NB4 (cell line): ENCODE results near the gene GLIPR1L2.

GRCh38 chr12:70244343-70244644, 1.1 kb downstream of the CNOT2 start:
- RRBS, result no CpG with 5 or more reads among the region's 4 CpGs

DNA sequence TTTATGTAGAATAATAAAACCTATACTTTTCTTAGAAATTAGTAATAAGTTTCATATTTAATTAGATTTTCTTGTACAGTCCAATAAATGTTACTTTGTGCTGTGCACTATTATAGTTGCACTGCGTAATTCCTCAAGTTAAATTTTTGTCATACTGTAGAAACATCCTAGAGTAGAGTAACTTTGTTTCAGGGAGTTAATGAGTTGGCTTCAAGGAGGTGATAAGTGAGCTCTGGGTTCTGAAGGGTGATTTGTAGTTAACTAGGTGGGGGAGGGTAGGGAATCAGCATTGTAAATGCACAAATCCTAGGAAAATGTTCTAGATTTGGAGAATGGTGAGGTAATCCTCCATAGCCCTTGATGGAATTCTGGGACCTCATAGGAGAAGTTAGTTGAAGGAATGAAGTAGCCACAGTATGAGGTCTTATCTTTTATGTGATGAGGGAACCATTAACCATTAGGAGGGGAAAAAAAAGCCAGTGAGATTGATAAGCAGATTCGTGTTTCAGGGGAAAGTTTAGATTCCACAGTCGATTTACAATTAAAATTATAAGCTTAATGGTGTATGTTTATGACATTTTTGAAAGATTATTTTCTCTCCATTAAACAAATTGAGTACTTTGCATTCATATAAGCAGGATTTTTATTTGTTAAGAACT, 8.0 kb downstream of the CNOT2 start:
- RRBS, result no CpG with 5 or more reads among the region's 3 CpGs

- RRBS, result no CpG with 5 or more reads among the region's 2 CpGs
Measured at GRCh38 chr12:70255932-70256900, 13.0 kb downstream of the CNOT2 start.

- RRBS, result no CpG with 5 or more reads among the region's 7 CpGs
Measured at GRCh38 chr12:70305233-70305763, 60.8 kb upstream of the KCNMB4 start.

DNA sequence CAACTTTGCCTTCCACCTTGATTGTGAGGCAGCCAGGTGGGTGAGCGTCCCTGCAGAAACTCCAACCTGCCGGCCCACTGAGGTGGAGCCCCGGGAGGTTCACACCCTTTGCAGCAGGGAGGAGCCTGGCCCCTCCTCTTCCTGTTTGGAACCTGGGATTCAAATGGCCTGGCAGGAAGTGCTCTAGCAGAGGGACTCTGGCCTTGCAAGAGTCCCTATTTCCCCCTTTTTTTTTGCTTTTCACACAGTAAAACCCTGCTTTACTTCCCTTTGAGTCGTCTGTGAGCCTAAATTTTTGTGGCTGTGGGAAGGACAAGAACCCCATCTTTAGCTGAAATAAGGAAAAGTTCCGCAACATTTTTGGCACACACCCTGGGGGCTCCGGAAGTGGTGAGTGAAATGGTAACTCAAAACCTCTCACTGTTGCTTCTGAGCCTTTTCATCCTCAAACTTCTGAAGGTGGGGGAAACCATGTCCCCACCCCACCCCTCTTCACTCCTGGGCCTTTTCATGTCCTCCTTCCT, 101.9 kb downstream of the KCNMB4 start:
- RRBS, result no CpG with 5 or more reads among the region's 6 CpGs

GRCh38 chr12:71156983-71157426, 794 bp downstream of the TSPAN8 start:
- RRBS, result no CpG with 5 or more reads among the region's 5 CpGs

DNA sequence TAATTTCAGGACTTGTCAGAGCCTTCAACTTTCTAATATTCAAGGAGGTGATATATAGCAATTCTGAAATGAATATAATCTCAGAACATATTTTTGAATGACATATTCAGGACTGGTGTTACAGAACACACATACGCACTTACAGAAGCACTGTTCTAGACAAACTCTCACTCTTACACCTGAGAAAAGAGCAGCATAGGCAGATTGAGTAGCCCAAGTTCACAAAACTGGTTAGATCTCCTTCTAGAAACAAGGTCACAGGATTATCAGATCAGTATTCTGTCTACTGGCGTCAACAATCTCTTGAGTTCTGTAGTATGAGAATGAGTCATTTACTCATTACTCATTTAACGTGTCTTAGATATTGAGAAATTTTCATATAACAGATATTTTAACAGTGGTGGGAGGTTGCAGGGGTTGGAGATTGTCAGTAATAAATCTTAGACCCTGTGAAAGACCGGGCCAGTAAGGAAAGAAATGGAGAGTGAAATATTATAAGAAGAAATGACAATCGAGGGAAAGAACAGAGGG, 2.8 kb upstream of the TSPAN8 start:
- RRBS, result no CpG with 5 or more reads among the region's 5 CpGs

DNA sequence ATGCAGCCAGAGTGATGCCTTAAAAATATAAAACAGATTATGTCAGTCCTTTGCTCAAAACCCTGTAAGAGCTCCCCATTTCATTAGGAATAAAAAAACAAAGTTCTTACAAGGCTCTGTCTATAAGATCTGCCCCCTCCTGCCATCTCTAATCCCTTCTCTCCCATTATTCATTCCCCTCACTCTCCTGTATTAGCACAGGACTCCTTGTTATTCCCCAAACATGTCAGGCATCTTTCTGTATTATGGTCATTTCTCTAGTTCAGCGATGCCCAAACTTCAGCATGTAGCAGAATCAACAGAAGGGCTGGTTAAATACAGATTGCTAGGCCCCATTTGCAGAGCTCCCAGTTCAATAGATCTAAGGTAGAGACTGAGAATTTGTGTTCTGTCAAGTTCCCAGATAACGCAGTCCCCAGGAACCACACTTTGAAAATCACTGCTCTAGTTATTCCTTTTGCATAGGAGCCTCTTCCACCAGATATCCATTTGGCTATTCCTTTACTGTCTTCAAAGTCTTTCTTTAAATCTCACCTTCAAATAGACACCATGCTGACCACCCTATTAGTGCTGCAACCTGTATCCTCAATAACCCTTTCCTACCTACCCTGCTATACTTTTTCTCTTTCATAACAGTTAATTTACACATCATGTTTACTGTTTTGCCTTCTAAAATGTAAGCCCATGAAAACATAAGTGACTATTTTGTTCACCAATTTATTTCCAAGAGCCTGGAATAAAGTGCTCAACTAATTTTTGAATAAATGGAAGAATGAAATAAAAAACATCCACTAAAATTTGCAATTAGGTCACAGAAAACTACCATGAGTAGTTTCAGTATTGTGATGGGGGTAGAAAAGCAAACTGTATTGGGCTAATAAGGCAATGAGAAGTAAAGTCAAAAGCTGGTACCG, 12.6 kb downstream of the ZFC3H1 start:
- RRBS, result no CpG with 5 or more reads among the region's 3 CpGs

DNA sequence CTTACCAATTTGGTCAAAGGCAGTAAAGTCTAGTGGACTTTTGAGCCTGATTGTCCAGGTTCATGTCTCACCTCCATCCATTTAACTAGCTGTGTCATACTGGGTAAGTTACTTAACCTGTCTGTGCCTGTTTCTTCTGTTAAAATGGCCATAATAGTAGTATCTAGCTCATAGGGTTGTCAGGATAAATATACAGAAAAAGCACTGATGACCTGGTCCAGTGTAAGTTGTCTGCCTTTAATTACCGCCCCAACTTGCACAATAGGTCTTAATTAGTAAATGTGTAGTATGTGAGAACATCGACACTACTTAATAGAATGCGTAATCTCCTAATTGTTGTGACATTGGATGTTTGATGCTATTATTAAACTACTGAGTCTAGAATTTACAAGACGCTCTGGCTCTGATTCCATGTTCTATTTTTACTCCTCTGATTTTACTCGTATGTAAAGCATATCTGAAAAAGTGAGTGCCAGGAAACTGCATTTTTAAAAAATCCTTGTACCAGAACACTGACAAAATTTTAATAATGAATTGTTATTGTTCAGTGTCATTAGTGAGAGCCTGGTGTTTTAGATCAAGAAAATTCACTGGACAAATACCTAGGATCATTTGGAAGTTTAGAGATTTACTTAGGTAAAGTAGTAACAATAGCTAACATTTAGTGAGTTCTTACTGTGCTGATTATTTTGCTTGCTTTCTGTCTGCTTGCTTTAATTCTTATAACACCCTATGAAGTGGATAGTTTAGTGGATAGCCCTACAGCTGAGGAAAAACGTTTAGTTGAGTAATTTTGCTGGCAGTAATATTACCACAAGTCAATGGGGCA, 1.7 kb downstream of the RAB21 start:
- RRBS, result no CpG with 5 or more reads among the region's 6 CpGs

DNA sequence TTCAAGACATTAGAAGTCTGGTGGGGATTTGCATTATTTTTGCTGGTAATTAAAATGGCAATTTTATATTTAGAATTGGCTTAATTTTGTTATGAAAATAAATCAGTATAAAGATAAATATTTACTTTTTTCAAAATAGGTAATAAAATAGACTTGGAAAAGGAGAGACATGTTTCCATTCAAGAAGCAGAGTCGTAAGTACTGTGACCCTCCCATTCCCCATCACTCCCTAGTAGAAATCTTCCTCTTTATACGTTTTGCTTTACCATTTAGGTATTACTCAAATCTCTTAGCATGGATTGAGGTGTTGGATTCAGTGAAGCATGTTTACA, 27.2 kb downstream of the RAB21 start:
- RRBS, result no CpG with 5 or more reads among the region's 2 CpGs

DNA sequence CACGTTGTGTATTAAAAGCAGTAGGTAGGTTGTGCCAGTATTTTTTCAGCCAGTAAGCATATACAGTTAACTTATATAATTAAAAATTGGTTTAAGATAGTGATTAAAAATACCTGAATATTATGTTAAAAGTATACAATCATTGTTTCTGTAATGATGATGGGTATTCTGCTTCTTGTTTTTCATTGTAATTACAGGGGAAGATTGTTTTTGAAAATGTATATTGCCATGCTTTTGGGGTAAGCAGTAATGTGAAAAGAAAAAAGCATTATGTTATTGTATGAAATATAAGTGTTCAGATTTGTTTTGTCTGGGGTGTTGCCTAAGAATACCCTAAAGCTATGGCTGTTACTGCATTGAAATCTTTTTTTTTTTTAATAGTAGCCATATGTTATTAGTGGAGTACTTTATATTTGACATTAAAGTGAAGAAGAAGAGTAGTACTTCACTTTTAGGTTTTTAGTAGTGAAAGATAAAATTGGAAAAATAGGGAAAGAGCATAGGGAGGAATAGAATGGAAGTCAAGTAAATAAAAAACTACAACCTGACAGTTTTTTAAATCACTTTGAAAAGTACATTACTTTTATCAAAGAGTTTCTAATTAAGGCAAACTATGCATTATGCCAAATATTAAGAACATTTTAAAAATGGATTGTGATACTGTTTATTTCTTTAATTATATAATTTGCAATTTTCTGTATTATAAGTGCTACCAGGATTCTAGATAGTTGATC, 34.1 kb downstream of the RAB21 start:
- RRBS, result no CpG with 5 or more reads among the region's 1 CpG

DNA sequence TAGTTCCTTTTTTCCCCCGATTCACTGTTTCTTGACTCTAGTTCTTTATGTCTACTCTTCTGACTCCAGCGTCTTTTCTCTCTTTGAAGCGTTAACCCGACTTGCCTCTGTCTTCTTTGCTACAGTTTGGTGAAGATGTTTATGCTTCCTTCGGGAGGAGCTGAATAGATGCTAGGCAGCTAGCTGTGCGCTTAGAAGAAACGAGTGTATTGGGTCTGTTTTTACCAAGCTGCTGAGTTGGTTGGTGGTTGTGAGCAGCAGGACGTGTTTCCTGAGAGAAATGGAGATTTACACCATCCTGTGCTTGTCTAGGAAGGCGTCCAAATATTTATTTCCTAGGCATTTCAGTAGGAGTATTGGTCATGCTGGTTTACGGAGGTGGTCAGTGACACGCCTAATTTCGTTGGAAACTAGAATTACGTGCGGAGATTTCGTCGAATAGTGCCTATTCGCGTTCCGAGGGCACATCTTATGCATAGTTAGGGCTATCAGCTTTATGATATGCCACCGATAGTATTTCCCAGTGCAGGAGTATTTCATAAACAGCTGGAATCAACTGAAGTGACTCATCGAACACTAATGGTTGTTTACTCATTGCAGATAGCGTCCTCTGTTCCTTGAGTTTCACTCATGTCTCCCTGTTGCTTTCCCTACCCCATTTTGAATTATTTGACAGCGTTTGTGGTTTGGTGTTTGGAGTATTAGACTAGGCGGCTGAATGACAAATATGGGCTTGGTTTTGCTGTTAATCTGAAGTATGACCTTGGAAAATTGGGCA, 731 bp downstream of the TBC1D15 start:
- RRBS, result no CpG with 5 or more reads among the region's 24 CpGs

GRCh38 chr12:71947351-71948194, 8.9 kb downstream of the TPH2 start:
- RRBS, result no CpG with 5 or more reads among the region's 10 CpGs

- RRBS, result no CpG with 5 or more reads among the region's 9 CpGs
Measured at GRCh38 chr12:72432055-72432735, 160.0 kb downstream of the TRHDE start.

GRCh38 chr12:75390645-75391707, at the start of gene GLIPR1L2:
Gene GLIPR1L2, plus strand, starts transcription at chr12:75391089.
- RRBS, result under 1% methylated on average over 10 of the region's 42 CpGs

DNA sequence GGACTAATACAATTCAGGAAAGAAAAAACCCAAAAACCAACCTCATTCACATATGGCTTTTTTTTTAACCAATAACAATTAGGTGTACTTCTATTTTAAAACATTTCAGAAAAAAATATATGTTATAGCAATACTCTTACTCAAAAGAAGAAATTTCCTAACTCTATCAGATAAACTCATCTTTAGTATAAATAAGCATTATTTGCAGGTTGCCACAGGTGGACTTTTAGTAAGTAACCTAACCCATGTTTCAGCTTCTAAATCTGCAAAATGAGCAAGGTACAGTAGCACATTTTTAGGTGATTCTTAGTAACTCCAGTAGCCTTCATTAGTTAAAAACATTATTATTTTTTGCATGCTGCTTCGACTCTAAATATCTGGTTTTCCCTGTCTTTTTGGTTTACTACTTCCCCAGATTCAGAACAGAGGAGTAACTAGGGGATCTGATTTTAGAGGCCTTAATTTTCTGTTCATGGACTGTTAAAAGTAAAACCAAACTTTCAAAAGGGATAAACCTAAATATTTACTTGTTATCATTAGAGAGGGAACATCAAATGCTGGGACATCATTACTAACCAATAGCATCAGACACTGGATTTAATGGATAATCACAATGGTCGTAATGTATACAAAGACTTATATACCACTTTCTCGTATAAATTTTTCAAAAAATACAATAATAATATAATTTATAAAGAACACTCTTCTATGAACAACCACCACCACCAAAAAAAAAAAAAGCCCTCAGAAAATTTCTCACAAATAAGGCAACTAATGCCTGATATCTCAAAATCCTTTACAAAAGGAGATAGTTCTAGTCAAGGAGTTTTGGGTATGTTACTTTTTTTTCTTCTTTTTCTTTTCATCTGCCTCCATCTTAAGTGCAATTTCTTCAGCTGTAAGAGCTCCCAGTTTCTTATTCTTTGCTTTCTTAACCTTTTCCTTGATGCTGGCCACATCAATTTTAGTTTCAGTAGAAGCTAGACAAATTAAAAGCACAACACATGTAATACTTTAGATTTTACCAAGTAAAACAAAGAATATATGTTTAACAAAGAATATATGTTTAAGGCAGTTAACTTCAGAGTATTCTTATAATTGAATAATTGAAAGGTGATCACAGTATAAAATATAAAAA, 12.1 kb downstream of the KRR1 start:
- RRBS, result no CpG with 5 or more reads among the region's 3 CpGs

- RRBS, result no CpG with 5 or more reads among the region's 4 CpGs
Measured at GRCh38 chr12:75566637-75566836, 55.1 kb upstream of the KRR1 start.

- RRBS, result no CpG with 5 or more reads among the region's 5 CpGs
Measured at GRCh38 chr12:75705942-75706416, 194.6 kb upstream of the KRR1 start.

DNA sequence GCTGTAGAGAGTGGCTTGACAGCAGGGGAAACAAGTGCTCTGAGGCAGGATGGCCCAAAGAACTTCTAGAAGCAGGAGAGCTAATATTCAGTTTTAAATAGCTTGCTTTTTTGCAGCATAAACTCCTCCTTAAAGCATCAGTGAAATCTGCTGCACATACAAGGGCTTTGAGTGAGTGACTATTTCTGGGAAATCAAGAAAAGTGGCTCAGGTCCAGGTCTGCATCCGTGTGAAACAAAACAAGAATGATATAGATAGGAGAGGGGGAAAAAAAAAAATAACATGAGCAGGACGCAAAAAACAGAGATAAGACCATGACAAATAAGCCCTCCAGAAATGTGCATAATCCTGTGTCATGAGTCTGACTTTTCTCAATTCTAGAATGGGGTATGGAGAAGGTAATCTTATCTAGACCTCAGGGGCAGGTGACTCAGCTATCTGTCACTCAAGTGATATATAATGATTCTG, 270.0 kb upstream of the KRR1 start:
- RRBS, result no CpG with 5 or more reads among the region's 2 CpGs